ENCODE measurements around a stretch of chr17.

GRCh38 chr17:65374828-65375297 lies 186.6 kb downstream of the AXIN2 start:
- PRO-cap, result no peak
- RAMPAGE, long total RNA, 4 experiments, result no peak in any of the 4 experiments

DNA sequence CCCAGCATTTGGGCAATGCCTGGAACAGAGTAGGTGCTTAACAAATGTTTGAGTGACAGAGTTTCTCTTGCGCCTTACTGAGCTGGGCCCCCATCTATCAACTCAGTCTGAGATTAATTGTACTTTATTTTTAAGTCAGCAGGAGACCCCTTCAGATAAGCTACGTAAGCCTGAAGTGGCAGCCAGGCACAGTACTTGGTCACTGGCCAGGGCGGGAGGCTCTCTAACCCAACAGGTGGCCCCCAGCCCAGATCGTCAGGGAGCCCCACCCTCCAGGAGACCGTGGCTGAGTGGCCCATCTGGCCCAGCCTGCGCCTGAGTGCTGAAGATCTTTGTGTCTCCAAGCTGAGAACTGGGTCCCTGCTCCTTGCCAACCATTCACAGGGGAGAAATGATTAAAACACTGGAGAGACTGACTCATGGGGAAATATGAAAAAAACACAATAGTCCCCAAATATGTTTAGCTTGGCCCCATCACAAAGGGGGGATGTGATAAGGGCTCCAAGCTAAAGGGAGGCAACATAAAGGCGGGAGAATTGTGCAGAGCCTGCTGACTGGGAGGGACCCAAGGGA lies 75.6 kb downstream of the AXIN2 start:
- PRO-cap, result unidirectional peak, minus-strand start at position 321 of the sequence
- RAMPAGE, long total RNA, 4 experiments, result no peak in any of the 4 experiments

- PRO-cap, result no peak
- RAMPAGE, long total RNA, 4 experiments, result no peak in any of the 4 experiments
These were observed 45.9 kb downstream of the AXIN2 start for GRCh38 chr17:65515492-65516000.

DNA sequence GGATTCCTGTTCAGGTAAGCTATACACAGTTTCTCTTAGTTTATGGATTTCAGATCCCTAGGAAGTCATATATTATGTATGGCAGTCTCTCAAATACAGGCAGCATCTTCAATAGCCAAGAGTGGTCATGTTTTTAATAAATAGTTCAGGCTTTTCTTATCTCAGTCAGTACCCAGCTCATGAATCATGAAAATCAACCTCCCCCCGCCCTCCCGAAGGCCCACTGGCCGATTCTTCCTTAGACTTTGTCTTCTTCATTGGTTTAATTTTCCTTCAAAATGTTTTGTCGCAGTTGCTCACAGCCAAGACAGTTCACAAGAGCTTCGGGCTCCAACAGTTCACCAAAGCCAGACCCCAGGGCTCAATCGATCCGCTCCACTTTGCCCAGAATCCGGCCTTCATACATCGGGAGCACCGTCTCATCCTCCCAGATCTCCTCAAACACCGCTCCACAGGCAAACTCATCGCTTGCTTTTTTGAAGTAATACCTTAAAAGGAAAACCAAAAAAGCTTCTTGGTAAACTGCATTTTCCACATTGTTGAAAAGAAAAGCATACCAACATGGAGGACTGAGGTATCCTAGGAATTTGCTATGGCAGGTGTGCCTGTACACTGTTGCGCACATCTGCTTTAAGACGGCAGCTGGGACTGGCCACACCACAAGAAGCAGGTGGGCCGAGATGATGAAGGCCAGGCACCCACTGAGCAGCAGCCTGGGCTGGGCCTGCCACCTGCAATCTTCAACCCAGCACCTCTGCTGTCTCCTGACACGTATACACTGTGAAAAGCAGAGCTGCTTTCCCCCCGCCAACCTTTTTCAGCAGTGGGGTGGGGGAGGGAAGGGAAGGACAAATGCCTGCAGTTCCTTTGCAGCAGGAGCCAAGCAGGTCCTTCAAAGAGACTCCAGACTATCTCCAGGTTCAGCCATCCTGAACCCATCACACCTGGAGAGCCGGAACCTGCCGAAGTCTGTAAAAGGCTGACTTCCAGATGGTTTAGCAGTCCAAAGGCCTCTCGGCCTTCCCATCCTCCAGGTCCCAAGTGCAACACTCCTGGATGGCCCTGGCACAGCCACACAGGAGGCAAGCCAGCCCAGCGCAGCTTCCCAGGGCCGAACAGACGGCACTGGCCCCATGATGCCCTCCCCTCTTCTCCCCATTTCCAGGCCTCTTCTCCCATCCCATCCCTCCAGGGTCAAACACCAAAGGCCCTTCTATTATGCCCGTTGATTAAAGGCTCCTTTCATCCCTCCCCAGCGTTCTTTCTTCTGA lies 31.4 kb downstream of the AXIN2 start:
- PRO-cap, result no peak
- RAMPAGE, long total RNA, 4 experiments, result no peak in any of the 4 experiments

DNA sequence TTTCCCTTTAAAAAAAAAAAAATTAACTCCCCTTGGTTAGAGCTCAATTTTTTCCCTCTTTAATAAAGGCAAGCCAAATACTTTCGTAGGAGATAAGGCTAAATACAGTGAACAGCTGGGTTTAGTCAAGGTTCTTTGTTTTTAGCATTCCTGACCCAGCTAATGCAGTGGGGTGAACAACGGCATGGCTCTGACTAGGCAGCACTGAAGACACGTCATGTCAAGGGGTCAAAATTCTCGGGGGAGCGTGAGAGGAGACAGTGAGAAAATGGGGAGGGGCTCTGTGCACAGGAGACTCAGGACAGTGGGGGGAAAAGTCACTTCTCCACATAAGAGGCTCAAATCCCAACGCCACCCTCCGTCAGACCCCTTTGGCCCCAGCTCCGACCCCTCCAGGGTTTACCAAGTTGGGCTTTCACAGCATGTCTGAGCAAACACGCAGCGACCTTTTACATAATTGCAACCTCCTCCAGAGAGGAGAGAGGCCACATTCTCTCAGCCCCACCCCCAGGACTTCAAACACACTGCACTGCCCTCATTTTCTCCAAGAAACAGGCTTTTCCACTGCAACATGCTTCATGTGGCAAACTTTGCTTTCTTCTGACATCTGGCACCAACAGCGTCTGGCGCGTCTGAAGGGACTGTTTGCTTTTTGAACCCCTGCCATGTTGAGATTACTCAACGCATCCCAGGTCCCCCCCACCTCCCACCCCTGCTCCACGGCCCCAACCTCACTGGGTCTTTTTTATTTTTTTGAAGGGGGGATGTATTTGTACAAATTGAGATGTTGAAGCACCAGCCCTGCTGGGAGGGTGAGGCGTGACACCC lies 30.0 kb downstream of the AXIN2 start:
- PRO-cap, result no peak
- RAMPAGE, long total RNA, 4 experiments, result no peak in any of the 4 experiments

- PRO-cap, result no peak
- RAMPAGE, long total RNA, 4 experiments, result no peak in any of the 4 experiments
These were observed 15.2 kb downstream of the AXIN2 start for GRCh38 chr17:65546124-65546778.

DNA sequence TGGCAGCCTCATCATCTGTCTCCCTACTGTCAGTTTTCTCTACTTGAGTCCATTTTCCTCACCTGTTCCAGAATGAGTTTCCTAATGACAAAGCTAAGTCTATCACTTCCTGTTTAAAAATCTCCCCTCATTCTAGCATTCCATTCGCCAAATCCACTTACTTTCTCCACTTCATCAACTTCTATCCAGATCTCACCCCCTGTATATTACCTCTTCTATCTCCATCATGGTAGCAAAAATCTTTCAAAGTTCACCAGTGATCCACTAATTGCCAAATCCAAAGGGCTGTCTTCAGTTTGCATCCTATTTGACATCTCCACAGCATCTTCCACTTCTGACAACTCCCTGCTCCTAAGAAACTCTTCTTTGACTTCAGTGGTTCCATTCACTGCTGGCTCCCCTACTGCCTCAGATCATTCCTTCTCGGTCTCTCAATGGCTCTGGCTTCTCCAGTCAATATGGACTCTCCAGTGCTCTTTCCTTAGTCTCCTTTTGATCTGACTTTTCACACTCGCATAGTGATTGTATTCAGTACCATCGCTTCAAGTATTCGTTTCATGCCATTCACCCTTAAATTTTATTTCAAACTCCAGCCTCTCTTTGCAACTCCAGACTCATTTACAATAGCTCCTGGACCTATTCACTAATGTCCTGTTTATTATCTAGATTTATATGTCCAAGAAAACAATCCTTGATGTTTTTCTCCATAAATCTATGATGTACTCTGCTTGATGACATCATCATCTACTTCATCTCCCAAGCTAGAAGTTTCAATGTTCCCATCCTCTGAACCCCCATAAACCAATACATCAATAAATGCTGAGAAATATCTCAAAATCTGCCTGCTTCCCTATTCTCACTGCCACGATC lies 4.5 kb downstream of the CEP112 start:
- PRO-cap, result no peak
- RAMPAGE, long total RNA, 4 experiments, result no peak in any of the 4 experiments

DNA sequence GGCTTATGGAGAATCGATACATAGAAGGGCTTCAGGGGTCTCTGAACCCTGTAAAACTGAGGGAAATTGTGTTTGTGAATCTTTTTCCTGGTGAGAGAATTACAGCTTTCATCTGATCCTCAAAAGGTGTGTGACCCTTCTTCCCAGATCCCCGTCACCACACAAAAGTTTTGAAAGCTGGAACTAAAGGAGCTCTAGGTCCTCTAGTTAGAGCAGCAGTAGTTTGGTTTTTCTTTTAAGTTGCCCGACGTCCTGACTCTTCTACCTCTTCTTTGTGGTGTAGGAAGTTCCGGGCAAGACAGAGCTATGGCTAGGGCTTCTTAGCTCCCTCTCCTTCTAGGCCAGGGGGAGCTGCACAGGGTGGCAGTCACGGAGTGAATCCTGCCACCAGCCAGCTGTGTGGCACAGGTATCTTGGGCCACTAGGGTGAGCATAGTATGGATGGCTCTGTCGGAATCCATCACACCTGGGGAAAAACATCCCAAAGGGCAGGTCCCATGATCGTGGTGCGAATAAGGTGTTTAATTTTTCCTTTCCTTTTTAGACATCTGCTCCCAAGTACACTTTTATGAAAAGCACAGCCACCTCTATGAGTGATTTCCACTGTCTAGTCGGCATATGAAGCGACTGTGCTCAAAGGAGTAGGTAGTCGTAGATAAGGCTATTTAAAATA lies 1.9 kb downstream of the PRKCA start:
- PRO-cap, result no peak
- RAMPAGE, long total RNA, 4 experiments, result no peak in any of the 4 experiments

- PRO-cap, result no peak
- RAMPAGE, long total RNA, 4 experiments, result no peak in any of the 4 experiments
These were observed 51.4 kb downstream of the PRKCA start for GRCh38 chr17:66353878-66354158.

DNA sequence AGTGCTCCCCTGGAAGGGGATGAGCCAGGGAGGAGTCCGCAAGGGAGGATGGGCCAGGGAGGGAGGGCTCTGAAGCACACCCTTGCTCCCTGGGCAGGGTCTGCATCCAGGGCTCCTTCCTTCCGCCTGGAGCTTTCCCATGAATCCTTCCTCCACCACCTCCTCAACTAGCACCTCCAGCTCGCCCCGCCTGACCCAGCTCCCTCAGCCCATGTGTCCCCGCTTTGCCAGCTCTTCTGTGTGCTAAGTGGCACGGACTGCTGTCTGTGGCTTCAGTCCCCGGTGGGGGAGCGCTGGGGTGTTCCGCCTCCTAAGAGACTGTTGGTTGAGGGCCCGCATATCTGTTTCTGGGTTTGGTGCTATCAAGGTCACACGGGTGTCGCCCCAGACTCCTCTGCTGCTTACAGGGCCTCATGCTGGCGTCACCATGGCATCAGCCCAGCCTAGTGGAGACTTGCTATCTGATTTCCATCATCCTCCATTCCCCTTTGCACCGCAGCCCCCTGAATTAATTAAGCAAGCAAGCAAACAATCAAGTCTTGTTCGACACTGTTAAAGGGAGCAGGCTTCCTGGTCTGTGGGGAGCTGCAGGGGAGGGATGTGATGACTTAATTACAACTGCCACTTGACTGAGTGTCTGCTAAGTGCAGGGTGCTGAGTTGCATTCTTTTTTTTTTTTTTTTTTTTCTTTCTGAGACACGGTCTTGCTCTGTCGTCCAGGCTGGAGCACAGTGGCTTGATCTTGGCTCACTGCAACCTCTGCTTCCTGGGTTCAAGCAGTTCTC lies 71.8 kb downstream of the PRKCA start:
- PRO-cap, result unidirectional peak, minus-strand start at position 259 of the sequence
- RAMPAGE, long total RNA, 4 experiments, result no peak in any of the 4 experiments

GRCh38 chr17:66400955-66401859 lies 98.8 kb downstream of the PRKCA start:
- PRO-cap, result no peak
- RAMPAGE, long total RNA, 4 experiments, result no peak in any of the 4 experiments

DNA sequence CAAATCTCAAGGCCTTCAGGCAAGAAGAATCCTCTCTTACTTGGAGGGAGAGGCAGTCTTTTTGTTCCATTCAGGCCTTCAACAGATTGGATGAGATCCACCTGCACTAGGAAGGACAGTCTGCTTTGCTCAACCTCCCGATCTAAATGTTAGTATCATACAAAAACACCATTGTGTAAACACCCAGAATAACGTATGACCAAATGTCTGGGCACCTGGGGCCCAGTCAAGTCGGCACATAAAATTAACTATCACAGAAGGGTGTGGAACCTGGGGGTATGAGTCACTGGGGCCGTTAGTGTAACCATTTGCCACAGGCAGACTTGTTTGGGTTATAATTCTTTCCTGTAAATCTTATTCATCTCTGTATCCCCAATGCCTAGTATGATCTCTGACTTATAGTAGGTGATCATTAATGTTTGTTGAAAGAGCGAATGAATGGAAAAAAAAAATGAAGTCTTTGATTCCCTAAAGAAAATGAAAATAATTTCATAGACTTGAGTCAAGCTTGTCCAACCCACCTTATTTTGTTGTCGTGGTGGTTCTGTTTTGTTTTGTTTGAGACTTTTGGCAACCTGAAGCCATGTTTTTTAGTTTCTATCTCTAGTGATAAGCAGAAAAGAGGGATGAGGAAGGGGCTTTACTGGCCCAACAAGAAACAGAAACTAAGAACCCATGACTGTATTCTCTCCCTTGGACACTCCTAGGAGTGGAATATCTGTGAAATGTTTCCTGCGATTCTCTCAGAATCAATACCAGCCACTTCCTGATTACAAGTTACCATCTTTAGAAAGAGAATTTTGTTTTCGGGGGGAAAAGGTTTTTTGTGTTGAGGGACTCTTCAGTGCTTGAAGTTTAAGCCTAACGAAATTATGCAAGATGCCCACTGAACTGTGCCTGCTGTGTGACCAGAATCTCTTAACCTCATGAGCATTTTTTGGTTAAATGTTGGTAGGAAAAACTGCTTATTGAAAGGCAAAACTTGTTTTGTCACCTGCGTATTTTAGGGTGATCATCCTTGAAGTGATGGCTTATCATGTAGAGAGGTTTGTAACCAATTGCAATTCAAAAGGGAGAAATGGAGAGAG lies 207.4 kb downstream of the PRKCA start:
- PRO-cap, result unidirectional peak, minus-strand start at position 148 of the sequence
- RAMPAGE, long total RNA, 4 experiments, result no peak in any of the 4 experiments

- PRO-cap, result unidirectional peak, minus-strand start at chr17:66673695
- RAMPAGE, long total RNA, 4 experiments, result no peak in any of the 4 experiments
These were observed 161.4 kb upstream of the CACNG5 start for GRCh38 chr17:66673431-66674091.

GRCh38 chr17:67171112-67171857 lies 73.7 kb downstream of the HELZ start:
- PRO-cap, result no peak
- RAMPAGE, long total RNA, 4 experiments, result no peak in any of the 4 experiments

DNA sequence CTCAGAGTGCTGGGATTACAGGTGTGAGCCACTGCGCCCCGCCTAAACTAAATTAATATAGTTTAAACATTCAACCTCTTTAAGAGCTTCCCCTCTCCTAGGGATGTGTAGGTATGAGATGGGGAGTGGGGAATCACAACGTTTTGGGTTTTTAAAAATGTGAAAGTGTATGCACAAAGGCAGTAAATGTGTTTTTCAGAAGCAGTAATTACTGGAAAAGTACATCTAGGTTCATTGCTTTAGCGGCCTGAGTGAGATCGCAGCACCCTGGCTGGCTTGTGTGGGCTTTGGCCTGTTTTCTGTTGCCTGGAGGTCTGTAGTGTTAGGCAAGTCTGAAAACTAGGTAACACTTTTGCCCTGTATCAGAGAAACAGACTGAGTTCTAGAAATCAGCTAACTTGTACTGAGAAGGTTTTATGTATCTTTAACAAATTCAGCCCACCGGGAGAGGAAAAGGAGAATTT lies 9.4 kb downstream of the PITPNC1 start:
- PRO-cap, result no peak
- RAMPAGE, long total RNA, 4 experiments, result no peak in any of the 4 experiments

GRCh38 chr17:67490447-67490984 lies 113.4 kb downstream of the PITPNC1 start:
- PRO-cap, result bidirectional peak, plus-strand start at chr17:67490770, minus-strand start at chr17:67490656
- RAMPAGE, long total RNA, 4 experiments, result no peak in any of the 4 experiments

GRCh38 chr17:67510042-67510534 lies 133.0 kb downstream of the PITPNC1 start:
- PRO-cap, result no peak
- RAMPAGE, long total RNA, 4 experiments, result no peak in any of the 4 experiments

GRCh38 chr17:67535606-67536088 lies 158.6 kb downstream of the PITPNC1 start:
- PRO-cap, result no peak
- RAMPAGE, long total RNA, 4 experiments, result no peak in any of the 4 experiments

DNA sequence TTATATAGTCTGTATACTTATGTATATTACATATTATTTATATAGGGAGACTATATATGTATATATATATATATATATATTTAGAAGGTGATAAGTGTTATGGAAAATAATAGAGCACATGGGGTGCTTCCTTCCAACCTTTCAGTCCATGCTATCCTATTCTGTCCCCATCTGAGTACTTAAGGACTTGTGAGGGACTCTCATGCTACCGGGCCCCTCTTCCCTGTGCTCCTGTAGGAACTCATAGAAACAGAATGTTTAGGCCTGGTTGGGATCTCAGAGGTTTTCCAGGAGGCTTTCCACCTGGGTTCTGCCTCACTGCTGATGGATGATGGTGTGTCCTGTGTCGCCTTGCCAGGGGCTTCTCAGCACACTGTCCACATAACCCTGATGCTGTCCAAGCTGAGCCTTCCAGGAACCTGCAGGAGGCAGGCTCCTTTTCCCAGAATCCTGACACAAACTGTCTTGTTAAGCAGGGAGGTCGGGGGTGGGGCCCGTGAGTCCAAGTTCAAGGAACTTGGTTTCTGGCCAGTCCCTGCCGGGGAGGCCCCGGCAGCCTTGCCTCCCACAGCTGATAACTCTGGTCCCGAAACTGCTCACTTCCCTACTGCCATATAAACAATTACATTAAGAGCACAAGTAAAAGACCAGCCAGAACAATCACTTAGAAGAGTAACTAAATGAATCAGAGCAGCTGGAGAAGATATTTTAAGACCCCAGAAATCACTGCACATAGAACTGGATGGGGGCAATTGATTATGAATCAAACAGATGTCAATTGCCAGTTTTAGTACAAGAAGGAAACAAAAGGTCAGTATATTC lies 169.4 kb downstream of the PITPNC1 start:
- PRO-cap, result no peak
- RAMPAGE, long total RNA, 4 experiments, result no peak in any of the 4 experiments

GRCh38 chr17:67853828-67854784 lies 28.8 kb downstream of the BPTF start:
- PRO-cap, result no peak
- RAMPAGE, long total RNA, 4 experiments, result no peak in any of the 4 experiments

All from esophagus squamous epithelium (tissue), 4 donors.